Right atrium auricular region (tissue), 2 donors: ENCODE measurements around the genes FAM20C and PRKAR1B.

DNA sequence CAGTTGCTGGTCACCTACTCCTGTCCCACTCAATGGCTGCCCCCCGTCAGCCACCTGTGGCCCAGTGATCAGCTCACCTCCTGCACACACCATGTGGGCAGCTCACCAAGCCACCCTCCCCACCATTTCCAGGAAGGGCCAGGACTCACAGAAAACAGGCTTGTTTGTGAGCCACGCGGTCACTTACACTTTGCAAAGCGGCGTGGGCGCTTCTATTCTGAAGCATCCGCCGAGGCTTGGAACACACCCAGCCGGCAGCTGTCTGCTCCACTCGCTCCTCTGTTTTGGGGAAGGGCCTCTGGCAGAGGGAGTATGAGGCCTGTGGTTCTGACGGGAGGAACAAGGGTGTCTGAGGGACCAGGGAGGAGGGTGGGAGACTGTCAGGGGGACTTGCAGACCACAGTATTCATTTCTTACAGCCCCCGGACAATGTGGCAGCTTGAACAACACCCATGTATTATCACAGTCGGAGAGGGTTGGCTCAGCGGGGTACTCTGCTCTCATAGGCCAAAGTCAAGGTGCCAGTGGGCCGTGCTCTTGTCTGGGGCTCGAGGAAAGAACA, 60.6 kb upstream of the FAM20C start:
- PRO-cap, result no peak
- RAMPAGE, long total RNA, 2 experiments, result no peak in any of the 2 experiments

DNA sequence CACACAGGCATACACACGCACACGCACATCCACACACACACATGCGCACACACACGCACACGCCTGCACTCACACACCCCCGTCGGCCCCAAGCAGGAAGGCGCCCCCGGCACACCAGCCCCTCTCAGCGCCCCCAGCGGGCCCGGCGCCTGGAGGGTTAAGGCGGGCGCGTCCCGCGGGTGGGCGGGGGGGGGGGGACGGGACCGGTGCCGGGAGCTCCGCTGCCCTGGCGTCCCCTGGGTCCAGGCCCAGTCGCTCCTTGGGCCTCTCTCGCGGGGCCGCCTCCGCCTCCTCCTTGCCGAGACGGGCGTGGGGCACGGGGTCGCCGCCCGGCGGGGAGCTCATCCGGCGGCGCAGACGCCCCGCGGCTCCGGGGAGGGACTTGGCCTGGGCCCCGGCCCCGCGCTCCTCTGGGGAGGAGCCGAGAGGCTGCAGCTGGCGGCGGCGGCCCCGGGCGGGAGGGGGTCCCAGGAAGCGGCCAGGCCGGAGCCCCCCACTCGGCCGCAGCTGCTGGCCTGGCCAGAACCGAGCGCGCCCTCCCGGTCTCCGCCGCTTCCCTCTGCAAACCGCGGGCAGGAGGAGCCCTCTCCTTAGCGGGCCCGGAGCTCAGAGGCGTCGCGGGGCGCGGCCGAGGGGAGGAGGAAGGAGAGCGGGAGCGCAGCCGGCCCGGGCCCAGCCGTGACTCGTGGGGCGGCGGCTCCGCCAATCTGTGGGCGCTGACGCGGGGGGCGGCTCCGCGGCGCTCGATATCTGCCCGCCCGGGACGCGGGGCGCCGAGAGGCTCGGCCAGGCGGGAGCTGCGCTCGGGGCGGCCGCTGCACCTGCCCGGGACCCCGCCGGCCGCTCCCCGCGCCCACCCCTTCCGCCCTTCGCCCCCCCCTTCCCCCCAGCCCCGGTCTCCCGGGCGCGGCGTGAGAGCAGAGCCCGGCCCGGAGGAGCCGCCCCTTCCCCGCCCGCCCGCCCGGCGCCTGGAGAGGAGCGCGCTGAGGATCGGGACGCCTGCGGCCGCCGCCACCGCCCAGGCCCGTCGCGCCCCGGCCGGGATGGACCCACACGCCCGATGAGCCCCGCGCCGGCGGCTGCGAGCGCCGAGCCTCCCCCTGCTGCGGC, at the start of gene FAM20C:
TSS of gene FAM20C (plus strand) at position 776 of the 1,110 bp plus-strand sequence.
- PRO-cap, result bidirectional peak, plus-strand start at position 424 of the sequence, minus-strand start at position 297 of the sequence; bidirectional peak, plus-strand start at position 776 of the sequence, minus-strand start at position 685 of the sequence; bidirectional peak, plus-strand start at position 973 of the sequence, minus-strand start at position 846 of the sequence
- RAMPAGE, long total RNA, 2 experiments, result no peak in any of the 2 experiments

- PRO-cap, result no peak
- RAMPAGE, long total RNA, 2 experiments, result no peak in any of the 2 experiments
Measured at GRCh38 chr7:202691-203340, 10.4 kb downstream of the FAM20C start.

DNA sequence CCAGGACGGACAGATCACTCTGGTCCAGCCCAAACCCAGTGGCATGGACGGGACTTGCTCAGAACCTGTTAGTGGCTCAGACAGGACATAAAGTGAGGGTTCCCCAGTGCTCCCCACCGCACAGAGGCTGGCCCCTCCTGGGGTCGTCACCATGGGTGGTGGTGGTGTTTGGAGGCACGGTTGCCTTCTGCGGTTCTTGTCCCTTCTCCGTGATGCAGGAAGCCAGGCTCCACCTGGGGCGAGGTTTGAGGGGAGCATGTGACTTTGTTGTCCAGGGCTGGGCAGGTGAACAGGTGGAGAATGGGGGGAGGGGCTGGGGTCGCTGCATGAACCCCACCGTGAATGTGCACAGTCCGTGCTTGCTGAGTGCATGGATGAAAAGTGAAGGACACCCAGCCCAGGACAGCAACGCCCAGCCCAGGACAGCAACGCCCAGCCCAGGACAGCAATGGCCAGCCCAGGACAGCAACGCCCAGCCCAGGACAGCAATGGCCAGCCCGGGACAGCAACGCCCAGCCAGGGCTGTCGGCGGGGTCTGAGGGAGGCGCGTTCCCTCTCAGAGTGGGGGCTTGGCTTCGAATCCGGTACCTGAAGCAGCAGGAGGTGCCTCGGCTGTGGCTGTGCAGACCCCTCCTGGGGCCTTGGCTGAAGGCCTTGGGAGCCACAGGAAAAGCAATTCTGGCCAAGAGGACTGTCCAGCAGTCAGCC, 26.7 kb downstream of the FAM20C start:
- PRO-cap, result no peak
- RAMPAGE, long total RNA, 2 experiments, result no peak in any of the 2 experiments

DNA sequence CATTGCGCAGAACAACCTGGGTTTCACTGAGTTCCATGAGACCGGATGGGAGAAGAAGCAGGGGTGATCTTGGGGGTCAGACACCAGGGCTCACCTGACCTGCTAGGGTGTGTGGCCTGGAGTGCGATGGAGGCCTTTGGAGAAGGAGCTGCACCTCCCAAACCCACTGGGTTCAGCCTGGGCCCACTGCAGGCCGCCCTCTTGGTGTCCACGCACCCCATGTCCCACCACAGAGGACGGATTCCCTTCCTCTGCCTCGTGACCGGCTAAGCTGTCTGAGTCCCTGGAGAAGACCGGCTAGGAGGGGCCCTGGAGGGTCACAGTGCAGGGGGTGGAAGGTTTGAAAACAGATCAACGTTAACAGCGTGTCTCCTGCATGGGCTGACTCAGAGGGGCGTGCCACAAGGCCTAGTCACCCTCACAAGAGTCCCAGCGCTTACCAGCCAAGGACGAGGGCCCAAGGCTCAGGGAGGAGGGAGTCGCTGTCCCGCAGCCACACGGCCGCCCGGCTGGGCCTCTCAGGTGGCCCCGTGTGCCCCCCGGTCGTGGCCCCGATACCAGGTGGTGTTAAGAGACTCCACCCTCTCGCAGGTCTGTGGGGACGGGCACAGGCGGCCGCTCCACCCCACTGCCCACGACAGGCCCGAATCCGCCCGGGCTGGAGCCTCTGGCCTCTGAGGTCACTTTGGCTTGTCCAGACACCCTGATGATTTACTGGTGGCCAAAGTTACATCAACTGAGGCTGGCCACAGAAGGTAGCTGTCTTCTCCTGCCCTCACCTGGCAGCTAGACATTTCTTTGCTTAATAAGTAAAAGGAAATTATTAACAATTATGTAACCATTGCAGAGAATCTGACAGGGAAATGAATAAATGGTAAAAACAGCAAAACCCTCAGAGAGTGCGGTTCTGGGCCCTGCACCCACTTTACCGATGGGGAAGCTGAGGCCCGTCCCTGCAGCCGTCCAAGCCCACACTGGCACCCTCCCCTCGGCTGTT, 33.9 kb downstream of the FAM20C start:
- PRO-cap, result no peak
- RAMPAGE, long total RNA, 2 experiments, result no peak in any of the 2 experiments

- PRO-cap, result no peak
- RAMPAGE, long total RNA, 2 experiments, result no peak in any of the 2 experiments
Measured at GRCh38 chr7:228650-230126, 36.8 kb downstream of the FAM20C start.

DNA sequence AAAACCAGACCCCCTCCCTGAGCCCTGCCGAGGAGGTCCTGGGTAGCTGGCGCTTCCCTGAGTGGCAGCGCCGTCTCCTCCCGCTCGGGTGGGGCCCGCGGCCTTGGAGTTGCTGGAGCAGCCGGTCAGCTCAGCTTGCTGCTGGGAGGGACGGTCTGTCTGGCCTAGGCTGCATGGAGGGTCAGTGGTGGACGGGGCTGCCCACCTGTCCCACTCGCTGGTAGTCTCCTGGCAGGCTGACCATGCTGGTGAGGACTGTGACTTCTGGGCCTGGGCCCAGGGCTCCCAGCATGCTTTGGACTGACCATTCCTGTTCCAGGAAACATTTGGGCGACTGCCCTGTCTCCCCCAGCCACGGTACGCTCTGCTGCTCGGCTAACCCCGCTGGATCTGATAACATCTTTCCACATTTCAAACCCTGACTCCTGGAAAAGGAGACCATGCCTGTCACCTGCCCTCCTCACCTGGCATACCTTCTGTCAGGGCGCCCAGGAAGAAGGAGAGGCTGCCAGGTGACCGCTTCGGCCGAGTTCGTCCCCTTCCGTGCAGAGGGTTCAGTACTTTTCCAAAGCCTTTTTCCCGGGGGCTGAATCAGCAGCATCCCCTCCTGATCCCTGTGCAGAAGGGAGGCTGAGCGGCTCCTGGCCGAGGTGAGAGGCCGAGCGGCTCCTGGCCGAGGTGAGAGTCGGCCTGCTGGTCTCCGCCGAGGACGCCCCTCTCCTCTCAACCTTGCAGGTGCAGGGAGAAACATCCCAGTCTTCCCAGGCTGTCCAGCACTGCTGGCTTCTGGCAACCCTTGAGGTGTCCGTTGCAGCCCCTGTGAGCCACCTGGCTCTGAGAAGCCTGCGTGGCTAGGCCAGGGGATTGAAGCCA, 43.4 kb downstream of the FAM20C start:
- PRO-cap, result no peak
- RAMPAGE, long total RNA, 2 experiments, result no peak in any of the 2 experiments

DNA sequence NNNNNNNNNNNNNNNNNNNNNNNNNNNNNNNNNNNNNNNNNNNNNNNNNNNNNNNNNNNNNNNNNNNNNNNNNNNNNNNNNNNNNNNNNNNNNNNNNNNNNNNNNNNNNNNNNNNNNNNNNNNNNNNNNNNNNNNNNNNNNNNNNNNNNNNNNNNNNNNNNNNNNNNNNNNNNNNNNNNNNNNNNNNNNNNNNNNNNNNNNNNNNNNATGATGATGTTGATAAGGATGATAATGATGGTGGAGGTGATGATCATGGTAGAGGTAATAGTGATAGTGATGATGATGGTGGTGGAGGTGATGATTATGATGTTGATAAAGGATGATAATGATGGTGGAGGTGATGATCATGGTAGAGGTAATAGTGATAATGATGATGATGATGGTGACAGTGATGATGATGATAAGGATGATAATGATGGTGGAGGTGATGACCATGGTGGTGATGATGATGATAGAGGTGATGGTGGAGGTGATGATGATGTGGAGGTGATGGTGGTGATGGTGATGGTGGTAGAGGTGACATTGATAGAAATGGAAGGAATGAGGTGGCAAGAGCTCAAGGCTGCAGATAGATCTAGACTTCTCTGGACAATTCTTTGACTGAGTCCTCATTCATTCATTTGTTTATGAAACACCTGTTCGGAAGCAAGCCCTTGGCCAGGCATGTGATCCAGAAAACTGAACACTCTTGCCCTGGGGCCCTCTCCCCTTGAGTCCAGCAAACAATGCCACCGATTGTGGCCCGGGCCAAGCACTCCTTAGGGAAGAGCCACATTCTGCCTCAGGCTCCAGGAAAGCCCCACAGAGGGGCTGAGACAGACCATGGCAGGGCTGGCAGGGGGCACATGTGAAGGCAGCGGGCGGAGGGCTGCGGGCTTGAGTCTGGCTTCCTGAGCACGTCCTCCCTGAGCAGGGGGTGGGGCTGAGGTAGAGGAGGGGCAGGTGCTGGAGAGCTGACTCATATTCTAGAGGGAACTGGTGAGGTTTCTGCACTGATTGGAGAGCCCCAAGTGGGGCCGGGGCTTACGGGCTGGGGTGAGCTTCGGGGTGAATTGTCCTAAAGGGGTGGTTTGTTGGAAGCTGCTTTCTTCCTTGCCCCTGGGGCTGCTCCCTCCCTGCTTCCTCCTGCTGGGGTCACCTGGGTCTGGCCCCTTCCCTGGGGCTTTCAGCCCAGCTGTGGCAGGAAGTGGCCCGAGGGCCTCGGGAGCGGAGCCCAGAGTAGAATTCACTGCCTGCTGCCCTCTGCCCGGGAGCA, 48.1 kb downstream of the FAM20C start:
- PRO-cap, result no peak
- RAMPAGE, long total RNA, 2 experiments, result no peak in any of the 2 experiments

- PRO-cap, result no peak
- RAMPAGE, long total RNA, 2 experiments, result no peak in any of the 2 experiments
Measured at GRCh38 chr7:284607-285597, 5.1 kb upstream of the FOXL3 start.

GRCh38 chr7:326721-327299, 36.8 kb downstream of the FOXL3 start:
- PRO-cap, result no peak
- RAMPAGE, long total RNA, 2 experiments, result no peak in any of the 2 experiments

GRCh38 chr7:418777-419009, 101.0 kb downstream of the PDGFA start:
- PRO-cap, result no peak
- RAMPAGE, long total RNA, 2 experiments, result no peak in any of the 2 experiments

DNA sequence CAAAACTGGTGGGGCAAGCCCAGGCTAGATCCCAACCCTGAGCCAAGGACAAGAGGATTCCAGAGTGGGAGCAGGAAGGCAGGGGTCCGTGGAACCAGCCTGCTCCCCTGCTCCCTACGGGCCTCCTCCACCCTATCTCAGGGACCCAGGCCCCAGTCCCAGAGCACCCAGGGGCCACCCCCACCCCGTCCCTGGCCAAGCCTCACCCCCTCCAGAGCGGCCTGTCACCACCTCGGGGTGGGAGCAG, 20.3 kb upstream of the PDGFA start:
- PRO-cap, result no peak
- RAMPAGE, long total RNA, 2 experiments, result no peak in any of the 2 experiments

GRCh38 chr7:549405-549987, 29.9 kb upstream of the PDGFA start:
- PRO-cap, result no peak
- RAMPAGE, long total RNA, 2 experiments, result no peak in any of the 2 experiments

DNA sequence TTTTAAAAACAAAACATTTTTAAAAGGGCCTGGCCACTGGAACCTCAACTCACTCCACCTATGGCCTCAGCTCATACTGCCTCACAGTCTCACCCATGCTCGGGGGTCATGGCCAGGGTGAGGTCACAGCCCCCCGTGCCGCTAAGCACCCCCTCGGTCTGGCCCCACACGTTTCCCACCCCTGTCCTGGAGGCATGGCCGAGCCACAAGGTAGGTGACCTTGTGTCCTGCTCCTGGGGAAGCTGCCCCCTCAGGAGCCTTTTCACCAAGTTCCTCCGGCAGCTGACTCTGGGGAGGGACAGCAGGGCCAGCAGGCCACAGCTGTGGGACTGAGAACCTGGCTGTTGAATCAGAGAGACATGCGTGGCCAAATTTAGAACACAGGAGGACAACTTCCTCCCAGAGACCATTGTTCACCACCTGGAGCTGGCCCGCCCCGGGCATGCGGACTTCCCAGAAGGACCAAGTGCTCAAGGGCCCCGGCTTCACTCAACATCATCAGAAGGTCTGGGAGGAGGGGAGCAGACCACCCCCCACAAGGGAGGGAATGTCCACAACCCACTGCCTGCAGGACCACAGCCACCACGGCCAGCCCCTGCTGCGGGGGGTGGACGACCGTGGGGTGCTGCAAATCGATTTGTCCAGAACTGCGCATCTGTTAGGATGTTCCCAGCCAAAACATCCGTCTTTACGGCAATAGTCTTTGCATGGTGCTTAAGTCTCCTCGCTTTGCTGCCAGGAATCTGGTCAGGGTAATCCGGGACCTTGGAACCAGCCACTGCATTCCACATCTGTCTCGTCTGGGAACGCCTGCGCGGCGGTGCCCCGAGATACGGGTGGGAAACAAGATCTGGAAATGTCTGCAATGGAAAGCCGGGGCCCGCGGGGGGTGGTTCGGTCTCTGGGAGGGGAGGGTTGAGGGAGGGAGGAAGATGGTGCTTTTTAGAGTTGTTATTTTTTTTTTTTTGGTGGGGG, 48.7 kb upstream of the PDGFA start:
- PRO-cap, result bidirectional peak, plus-strand start at position 783 of the sequence, minus-strand start at position 802 of the sequence
- RAMPAGE, long total RNA, 2 experiments, result no peak in any of the 2 experiments

DNA sequence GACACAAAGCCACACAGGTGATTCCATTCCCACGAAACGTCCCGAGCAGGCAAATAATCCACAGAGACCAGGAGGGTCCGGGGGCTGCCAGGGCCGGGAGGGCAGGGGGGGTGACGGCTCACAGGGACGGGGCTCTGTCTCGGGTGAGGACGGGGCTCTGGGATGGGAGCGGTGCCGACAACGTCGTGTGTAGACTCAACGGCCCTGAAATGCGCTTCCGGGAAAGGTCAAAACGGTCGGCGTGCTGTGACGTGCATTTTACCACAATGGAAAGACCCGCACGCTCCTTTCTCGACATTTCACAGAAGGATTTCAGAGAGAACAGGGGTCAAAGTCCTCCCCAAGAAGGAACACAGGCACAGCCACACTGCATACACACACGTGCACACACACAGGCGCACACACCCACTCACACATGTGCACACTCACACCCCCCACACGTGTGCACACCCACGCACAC, 63.3 kb upstream of the PDGFA start:
- PRO-cap, result no peak
- RAMPAGE, long total RNA, 2 experiments, result no peak in any of the 2 experiments

GRCh38 chr7:603086-604143, 83.8 kb upstream of the PDGFA start:
- PRO-cap, result no peak
- RAMPAGE, long total RNA, 2 experiments, result no peak in any of the 2 experiments

- PRO-cap, result bidirectional peak, plus-strand start at chr7:645157, minus-strand start at chr7:644996
- RAMPAGE, long total RNA, 2 experiments, result no peak in any of the 2 experiments
Measured at GRCh38 chr7:644804-645419, 81.6 kb upstream of the DNAAF5 start.

DNA sequence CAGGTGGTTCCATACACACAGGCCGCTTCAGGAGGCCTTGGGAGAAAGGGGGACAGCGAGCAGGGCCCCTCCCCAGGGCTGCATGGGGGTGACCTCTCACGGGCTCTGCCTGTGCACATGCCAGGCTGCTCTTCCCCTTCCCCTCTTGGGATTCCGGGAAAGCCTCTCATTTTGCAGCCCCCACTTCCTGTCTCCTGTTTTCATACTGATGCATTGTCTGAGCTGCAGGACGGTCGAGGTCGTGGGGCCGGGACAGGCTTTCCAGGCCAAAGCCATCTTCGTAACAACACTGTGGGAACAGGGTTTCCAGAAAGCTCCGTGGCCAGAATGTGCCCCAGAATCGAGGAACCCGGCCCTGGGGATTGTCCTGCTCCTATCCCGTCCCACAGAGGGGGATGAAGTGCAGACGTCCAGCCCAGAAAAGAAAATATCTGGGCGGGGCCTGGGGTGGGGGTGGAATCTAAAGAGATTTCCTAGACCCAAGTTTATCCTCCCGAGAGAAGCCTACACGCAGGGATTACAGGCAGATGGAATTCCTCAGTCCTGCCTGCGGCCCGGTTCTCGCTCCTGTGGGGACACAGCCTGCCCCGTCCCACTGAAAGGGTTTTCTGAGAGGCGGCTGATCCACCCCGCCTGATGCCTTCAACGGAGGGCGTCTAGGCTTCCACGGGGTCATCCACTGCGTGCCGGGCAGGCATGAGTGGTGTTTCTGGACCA, 29.5 kb upstream of the DNAAF5 start:
- PRO-cap, result no peak
- RAMPAGE, long total RNA, 2 experiments, result no peak in any of the 2 experiments

DNA sequence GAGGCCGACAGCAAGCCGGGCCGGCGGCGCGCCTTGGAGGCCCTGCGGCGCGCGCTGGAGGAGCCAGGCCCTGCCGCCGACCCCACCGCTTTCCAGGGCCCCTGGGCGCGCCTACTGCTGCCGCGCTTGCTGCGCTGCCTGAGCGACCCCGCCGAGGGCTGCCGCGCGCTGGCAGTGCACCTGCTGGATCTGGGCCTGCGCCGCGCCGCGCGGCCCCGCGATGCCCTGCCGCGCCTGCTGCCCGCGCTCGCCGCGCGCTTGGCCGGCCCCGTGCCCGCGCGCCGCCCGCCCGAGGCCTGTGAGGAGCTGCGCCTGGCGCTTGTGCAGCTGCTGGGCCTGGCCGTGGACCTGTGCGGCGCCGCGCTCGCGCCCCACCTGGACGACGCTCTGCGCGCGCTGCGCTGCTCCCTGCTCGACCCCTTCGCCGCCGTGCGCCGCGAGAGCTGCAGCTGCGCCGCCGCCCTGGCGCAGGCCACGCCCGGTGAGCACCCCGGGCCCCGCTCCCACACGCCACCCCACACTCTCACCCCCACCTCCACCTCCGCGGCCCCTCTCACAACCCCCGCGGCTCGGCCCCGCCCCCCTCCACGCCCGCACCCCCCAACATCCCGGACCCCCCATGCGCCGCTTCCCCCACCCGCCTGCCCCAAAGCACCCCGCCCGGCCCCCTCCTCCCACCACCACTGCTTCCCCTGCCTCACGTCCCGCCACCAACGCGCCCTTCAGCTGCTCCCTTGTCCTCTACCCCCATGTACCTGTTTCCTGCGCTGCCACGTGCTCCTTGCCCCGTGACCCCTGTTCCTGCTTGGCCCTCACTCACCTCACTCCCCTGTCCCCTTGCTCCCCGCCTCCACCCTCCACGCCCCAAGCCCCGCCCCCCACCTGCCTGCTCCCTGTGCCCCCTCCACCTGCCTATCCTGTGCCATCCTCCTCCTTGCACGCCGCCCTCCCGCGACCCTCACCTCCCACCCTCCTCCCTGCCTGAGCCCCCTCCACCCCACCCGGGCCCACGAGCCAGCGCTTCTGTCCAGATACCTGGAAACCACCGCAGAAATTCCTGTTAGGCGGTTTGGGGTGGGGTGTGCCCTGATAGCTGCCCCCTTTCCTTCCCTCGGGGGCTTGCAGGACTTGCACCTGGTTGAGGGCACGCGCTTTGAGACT, at the start of gene PRKAR1B:
TSS of gene PRKAR1B (minus strand) at position 447 of the 1,161 bp plus-strand sequence.
- PRO-cap, result no peak
- RAMPAGE, long total RNA, 2 experiments, result start-site peak on the minus strand in 2 of 2 experiments, centred at positions 444 to 824 of the sequence, 12 to 122 reads per replicate

DNA sequence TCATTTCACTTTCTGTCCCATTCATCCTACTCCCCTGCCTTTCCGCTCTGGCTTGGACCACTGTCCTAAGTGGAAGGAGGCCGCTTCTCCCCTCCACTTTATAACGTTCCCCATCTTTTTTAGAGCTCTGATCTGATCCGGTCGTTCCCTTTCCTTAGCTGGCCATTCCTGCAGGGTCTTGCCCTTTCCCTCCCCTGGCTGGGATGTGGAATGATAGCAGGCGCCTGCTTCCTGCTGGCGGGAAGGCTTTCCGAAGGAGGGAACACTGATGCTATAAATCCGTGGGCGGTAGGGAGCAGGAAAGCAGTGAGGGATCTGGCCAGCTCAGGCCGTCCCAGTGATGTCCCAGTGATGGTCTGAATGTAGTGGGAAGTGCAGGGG, 914 bp upstream of the PRKAR1B start:
- PRO-cap, result no peak
- RAMPAGE, long total RNA, 2 experiments, result no peak in any of the 2 experiments